Pericardium fibroblast (primary cell): ENCODE results near the gene PDS5A.

- RAMPAGE, long total RNA: no peak
Measured at GRCh38 chr4:39433806-39434596, 24.7 kb downstream of the RPL9 start.

DNA sequence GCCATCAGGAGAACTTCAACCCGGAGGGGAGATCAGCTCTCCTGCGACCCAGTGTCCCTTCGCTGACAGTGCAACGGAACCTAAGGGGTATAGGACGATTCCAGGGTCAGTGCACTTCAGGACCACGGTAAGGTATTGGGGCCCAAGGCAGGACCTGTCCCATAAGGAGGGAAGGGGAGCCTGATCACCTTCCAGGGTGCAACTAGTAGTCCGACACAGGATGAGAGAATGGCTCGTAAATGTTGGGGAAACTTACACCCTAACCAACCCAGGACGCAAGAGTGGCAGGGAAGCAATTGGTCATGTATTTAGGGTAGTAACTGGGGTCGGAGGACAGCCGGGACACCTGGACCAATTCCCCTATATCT lies 26.4 kb downstream of the LIAS start:
- RAMPAGE, long total RNA: no peak

DNA sequence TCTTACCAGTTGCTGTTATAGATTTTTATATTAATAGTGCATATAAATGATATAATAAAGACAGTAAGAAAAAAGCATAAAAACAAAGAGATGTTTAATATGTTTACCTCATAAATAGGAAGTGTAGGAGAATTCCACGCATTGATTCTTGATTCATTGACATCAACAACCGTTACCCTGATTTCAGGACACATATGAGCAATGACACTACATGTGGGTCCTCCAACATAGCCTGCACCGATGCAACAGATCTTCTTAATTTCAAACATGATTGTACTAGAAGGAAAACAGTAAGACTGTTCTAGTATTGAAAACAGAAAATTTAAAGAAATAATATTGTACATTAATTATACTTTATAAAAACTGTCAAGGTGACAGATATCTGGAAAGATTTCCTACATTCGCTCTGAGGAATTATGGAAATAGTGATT lies 6.0 kb downstream of the UGDH start:
- RAMPAGE, long total RNA: no peak

DNA sequence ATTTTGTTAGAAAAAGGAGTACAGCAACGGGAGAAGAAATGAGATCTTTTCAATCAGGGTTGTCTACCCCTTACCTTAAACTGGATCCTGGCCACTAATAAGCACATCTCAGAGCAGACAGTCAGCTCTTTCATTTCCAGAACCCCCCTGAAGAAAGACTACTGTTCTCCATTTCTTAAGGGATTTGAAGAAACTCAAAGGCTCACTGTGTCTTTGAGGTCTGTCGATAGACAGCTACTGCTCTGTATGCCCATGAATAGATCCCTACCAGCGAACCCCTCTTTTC lies 986 bp downstream of the UGDH start:
- RAMPAGE, long total RNA: no peak

DNA sequence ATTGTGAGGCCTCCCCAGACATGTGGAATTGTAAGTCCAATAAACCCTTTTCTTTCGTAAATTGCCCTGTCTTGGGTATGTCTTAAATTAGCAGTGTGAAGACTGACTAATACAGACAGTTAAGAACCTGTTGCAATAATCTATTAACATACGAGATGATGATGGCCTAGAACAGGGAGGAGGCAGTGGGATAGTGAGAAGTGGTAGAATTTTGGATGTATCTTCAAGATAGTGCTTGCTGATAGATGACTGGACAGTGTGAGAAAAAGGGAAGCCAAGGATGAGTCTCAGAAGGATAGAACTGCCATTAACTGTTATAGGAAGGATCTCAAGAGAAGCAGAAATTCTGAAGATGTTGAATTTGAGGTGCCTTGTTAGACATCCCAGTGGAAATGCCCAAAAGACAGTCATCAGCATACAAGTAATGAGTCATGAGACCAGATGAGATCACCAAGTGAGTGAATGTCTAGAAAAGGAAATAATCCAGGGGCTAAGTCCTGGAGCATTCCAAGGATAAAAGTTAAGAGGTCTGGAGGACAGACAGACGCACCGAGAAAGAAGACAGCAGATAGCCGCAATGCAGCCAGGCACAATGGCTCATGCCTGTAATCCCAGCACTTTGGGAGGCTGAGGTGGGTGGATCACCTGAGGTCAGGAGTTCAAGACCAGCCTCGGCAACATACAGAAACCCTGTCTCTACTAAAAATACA lies 38.9 kb upstream of the UGDH start:
- RAMPAGE, long total RNA: no peak

DNA sequence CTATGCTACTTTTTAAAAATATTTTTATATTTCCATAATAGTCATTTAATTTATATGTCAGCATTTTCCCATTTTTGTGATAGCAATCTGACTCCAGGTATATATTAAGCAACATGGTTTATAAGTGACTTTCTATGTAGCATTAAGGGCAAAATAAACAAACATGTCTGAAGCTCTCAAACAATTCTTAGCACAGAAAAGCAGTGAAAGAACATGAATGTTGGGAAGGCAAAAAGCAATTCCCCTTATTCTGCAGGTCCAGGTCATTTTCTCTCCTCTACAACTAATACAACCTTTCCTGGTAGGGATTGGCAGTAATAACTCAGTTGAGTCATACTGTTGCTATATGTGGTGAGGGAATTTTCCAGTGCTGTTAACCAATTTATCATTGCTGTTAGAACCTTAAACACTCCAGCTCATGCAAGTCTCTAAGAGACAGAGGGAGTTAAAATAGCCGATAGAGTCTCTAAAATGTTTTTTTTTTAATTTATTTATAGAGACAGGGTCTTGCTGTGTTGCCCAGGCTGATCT lies 24.0 kb downstream of the SMIM14 start:
- RAMPAGE, long total RNA: no peak

- RAMPAGE, long total RNA: no peak
Measured at GRCh38 chr4:39636170-39636858, 2.4 kb downstream of the SMIM14 start.

- RAMPAGE, long total RNA: no peak
Measured at GRCh38 chr4:39908217-39908961, 69.3 kb downstream of the PDS5A start.

- RAMPAGE, long total RNA: no peak
Measured at GRCh38 chr4:39976411-39976786, 1.3 kb downstream of the PDS5A start.

DNA sequence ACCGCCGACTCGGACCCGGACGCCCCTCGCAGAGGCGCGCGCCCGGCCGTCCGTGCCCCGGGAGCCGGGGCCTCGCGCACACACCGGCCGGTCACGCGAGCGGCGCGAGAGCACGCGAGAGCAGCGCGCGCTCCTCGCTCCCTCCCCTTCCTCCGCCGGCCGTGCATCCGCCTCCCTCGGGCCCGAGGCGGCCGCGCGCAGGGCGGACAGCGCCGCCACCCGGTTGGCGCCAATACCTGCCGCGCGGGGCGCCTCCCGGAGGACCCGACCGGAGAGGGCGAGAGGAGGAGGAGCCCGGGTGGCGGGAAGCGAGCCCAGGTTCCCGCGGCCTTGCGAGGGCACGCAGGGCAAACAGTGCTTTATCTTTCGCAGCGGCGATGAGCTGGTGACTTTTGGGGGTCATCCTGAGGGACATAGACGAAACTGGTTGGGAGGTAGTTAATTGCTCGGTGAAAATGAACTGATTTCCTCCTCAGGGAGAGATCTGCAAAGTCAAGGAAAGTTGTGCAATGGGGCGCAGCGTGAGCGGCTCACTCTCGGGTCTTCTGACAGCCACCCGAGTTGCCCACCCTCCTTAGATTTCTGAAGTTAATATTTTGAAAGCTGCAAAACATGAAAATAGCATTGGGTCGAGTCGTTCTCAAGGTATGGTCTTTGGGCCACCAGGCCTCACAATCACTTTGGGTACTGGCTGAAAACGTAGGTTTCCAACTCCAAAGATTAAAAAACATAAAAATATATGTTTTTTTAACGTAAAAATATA lies at the start of gene PDS5A:
PDS5A (minus strand) TSS at position 116 of the 763 bp plus-strand sequence.
- RAMPAGE, long total RNA: no peak

- RAMPAGE, long total RNA: no peak
Measured at GRCh38 chr4:40202504-40202848, 5.6 kb downstream of the RHOH start.

GRCh38 chr4:40219468-40219738 lies 22.6 kb downstream of the RHOH start:
- RAMPAGE, long total RNA: no peak

GRCh38 chr4:40305325-40306011 lies 29.7 kb upstream of the CHRNA9 start:
- RAMPAGE, long total RNA: no peak

DNA sequence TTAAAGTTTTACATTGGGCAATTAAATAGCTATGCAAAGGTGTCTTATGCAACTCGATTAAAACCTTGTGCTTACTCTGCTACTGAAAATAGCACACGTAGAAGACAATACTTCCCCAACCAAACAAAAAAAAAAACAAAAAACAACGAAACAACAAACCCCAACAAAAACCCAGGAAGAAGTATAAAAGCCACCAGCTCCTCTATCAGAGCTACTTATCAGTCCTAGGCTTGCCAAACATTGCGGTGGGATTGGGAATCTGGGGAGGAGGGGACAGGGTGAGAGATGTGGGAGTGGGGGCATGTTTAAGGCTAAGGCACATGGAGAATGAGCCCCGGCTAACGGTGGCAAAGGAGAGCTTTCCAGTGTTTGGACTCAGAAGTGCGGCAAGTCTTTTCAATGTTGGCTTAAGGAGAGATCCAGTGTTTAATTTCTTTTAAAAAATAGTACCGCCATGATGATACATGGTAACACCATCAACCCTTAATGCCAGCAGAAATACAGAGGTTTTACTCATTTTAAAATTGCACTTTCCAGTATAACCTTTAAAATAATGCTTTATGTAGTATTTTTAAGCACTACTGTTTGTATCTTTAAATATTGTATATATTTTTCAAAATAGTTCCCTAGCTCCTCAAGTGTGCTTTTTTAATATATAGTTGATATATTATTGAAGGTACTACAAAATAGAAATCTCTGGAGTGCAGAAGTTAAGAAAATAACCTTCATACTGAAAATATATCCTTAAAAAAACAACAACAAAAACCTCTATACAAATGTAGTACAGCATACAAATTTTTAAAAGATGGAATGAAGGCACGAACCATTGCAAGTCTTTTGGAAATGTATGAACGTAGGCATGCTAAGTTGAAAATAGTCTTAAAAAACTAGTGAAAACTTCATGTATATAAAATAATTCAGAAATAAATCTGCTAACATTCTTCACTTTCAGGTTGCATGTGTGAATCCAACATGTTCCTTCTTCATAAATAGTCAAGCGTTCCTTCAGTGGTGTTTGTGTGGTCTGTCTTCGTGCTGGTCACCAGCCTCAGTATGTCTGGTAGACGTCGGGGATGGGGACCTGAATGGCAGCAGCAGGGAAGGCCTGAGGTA lies 90.1 kb downstream of the CHRNA9 start:
- RAMPAGE, long total RNA: no peak

DNA sequence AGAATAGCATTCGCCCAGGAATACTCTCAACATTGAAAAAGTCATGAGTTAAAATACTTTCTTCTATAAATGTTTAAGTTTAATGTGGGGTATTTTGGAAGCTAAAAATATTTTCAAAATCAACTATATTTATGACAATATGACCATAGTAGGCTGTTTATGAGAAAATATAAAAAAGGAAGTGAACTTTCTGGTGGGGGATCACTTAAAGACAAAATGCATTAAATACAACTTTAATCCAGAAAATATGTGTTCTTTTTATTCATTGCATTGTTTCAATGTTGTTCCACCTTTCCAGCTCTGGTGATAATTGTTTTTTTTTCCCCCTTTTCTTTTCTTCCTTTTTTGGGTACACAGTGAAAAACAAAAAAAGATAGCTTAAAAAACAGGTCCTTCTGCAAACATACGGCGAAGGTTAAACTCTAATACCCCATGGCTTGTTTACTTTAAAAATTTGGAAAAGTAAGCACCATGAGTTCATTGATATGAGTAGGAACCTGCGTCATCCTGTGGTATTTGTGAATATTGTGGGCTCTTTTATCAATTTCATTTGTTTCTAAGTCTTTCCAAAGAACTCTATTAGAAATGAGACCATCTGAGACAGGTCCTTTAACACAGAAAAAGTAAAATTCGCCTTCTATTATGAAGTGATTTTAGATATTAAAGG lies 123.4 kb downstream of the CHRNA9 start:
- RAMPAGE, long total RNA: no peak

GRCh38 chr4:40484591-40485084 lies 145.0 kb downstream of the RBM47 start:
- RAMPAGE, long total RNA: no peak

DNA sequence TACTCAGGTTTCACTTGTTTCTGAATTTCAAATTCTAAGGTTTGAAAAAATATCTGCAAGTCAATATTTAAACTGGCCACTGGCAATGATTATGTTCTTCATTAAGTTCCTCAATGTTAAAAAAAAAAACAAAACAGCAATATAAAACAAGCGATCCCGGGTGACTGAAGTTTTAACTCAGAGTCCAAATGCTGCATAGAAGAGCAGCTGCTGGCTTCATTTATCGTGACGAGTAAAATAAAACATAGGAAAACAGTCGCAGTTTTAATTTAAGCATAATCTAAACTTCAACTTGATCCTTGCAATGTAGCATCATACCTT lies 128.8 kb downstream of the RBM47 start:
- RAMPAGE, long total RNA: no peak

DNA sequence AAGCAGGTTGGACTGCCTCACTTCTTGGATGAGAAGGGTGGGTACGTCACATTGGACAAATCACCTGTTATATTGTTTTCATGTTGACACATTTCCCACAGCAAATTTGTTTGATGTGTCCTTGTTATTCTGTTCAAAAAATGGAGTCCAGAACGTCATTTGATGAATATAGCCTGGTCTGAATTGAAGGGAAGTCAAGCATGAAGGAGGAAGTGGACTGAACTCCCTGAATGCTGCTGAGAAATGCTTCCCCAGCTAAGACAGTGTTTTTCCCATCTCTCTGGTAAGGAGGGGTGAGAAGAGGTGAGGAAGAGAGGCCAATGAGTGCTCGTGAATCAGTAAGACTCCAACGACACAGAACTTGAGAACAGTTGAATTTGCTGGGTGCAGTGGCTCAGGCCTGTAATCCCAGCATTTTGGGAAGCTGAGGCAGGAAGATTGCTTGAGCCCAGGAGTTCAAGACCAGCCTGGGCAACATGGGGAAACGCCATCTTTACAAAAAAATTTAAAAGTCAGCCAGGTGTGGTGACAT lies 127.4 kb downstream of the RBM47 start:
- RAMPAGE, long total RNA: no peak

- RAMPAGE, long total RNA: no peak
Measured at GRCh38 chr4:40515228-40515751, 114.4 kb downstream of the RBM47 start.

- RAMPAGE, long total RNA: no peak
Measured at GRCh38 chr4:40515752-40516195, 113.9 kb downstream of the RBM47 start.